ENCODE measurements around a stretch of chr15.

DNA sequence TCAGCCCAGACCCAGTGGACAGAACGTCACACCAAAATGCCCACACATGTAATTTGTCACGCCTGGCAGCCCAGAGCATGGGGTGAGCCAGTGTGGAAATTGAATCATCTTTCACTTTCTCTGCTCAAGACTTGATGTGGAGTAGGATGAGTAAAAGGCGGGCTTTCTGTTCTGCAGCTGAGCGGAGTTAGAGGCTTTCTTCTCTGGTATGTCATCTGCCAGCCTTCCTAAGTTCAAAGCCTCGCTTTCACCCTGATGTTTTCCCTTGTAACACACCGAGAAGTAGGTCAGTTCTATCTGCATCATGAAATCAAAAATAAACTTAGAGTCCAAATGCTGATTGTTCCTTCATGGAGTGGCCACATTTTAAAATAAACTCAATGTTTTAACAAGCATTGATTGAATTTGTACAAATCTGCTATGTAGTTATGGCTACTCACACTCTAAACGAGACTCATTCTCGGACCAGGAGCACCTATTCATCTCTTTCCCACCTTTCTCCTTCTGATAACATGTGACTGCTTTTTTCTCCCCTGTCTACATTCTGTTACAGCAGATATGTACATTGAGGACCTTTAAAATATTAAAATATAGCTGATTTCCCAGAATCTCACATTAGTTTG lies 62.3 kb upstream of the SKOR1 start:
- PRO-cap, 2 experiments = no peak in any of the 2 experiments

DNA sequence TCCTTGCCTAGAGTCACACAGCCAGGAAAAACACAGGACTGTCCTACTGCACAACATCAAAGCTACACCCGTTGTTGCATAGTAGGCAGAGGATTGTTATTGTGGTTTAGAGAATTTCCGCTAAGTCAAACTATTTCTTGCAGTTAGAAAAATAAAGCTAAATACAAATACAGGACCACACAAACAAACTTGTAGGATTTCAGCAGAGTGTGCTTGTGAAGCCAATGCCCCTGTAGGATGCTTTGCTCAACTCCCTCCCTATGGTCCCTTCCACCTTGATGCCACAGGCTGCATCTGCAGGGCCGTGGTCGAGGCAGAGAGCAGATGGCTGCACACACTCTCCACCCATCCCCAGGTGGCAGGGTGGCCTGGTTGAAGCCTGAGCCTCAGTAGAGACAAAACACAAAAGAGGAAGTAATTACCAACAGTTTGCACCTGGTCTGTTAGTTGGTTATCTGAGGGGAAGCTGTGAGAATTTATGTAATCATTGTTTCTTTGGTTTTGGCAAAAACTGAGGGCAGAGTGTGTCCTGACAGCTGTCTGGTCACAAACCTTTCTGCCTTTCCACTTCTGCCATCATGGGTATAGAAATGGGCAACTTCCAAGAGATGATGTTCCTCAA lies 41.0 kb upstream of the SKOR1 start:
- PRO-cap, 2 experiments = no peak in any of the 2 experiments

GRCh38 chr15:67841172-67841397 lies 15.8 kb downstream of the SKOR1 start:
- PRO-cap, 2 experiments = no peak in any of the 2 experiments

GRCh38 chr15:68054682-68055141 lies 597 bp downstream of the PIAS1 start:
- PRO-cap, 2 experiments = no peak in any of the 2 experiments

DNA sequence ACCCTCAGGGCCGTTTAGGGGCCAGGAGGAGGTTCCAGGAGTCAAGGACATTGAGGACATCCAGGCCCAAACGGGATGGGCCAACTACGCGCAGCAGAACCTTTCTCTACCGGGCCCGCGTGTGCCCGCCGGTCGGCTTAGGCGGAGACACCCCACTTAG lies 99 bp upstream of the FEM1B start:
- PRO-cap, 2 experiments = peak in 2 of 2 experiments; most common minus-strand start position 52 of the sequence (in 1)

- PRO-cap, 2 experiments = no peak in any of the 2 experiments
These were observed 1.6 kb downstream of the FEM1B start for GRCh38 chr15:68279107-68279629.

GRCh38 chr15:68291119-68291891 lies 13.8 kb downstream of the FEM1B start:
- PRO-cap, 2 experiments = no peak in any of the 2 experiments

- PRO-cap, 2 experiments = no peak in any of the 2 experiments
These were observed 1.0 kb downstream of the ITGA11 start for GRCh38 chr15:68430787-68431502.

DNA sequence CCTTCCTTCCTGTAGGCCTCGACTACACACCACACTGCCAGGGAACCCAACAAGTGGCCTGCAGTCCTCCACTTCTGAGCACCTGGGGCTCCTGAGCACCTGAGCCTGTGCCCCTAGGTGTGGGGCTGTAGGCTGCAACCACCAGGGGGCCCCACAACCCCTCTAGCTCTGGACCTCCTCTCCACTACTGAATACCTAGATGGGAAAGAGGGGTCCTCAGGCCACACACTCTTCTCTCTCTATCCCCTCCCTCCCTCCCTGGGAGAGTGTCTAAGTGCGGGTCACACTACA lies 37.0 kb downstream of the ANP32A start:
- PRO-cap, 2 experiments = no peak in any of the 2 experiments

- PRO-cap, 2 experiments = peak in 2 of 2 experiments; most common plus-strand start chr15:68821090 (in 2); most common minus-strand start chr15:68821224 (in 1)
These were observed 437 bp upstream of the ANP32A start for GRCh38 chr15:68820954-68821710.

DNA sequence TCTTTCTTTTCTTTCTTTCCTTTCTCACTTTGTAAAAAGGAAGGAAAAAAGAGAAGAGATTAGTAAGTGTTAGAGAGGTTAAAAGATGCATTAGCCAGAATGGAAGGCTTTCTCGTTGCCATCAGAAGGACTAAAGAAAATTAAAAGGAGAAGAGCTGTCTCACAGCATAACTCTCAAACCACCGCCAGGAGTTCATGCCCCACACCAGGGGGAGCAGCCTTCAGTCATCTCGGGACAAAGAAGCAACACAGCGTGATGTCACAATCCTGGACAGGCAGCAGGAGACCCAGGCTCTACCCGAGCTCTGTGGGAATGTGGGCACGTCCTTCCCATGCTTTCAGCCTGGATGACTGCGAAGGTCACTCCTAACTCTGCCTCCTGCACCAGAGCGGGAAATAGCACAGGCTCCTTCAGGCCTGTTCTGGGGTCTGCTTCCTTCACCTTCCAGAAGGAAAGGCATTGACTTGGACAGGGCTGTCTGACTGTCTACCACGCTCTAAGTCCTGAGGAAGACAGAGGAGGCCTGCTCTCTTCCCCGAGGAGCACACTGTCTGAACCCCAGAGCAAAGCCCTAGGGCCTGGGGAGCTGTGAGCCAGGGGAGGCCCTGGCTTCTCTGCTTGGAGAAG lies 31.3 kb downstream of the NOX5 start:
- PRO-cap, 2 experiments = no peak in any of the 2 experiments

- PRO-cap, 2 experiments = no peak in any of the 2 experiments
These were observed 45.4 kb downstream of the NOX5 start for GRCh38 chr15:69059908-69060287.

- PRO-cap, 2 experiments = no peak in any of the 2 experiments
These were observed 66.4 kb downstream of the NOX5 start for GRCh38 chr15:69080467-69081705.

DNA sequence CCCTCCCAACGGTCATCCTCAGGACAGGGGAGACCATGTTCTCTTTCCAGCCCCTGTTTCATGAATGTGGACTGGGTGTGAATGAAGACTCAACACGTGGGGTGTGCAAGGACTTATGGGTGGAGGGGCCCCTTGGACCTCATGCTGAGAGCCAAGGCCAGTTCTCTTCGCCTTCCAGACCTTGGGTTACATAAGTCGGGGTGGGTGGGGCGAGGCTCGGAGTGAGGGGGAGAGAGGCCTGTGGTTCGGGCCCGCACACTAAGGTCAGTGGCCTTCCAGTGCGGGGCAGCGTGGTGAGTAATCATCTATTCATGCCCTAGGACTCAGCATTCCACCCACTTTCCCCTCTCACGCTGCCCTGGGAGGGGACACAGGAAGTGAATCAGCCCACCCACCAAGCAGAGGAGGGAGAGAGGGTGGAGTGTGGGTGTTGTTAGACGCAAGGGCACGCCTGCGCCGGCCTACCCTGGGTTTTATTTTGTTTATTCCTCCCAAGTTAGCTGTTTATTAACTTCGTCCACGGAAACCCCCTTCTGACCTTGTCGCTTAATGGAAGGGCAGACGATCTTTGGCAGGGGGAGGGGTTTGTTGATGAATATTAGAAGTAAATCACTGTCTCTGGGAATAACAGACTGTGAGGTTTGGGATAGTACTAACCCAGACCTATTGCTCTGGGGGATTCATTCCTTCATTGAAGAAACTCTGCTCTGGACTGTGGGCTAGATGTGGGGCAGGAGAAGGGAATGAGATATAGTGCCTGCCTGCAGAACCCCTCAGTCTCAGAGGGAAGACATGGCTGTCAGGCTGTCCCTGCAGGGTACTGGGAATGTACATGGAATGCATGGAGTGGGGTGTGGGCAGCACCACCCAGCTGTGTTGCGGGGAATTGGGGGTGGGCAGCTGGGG lies 6.8 kb downstream of the PAQR5 start:
- PRO-cap, 2 experiments = no peak in any of the 2 experiments

GRCh38 chr15:69454397-69455577 lies 2.2 kb downstream of the RPLP1 start:
- PRO-cap, 2 experiments = no peak in any of the 2 experiments

DNA sequence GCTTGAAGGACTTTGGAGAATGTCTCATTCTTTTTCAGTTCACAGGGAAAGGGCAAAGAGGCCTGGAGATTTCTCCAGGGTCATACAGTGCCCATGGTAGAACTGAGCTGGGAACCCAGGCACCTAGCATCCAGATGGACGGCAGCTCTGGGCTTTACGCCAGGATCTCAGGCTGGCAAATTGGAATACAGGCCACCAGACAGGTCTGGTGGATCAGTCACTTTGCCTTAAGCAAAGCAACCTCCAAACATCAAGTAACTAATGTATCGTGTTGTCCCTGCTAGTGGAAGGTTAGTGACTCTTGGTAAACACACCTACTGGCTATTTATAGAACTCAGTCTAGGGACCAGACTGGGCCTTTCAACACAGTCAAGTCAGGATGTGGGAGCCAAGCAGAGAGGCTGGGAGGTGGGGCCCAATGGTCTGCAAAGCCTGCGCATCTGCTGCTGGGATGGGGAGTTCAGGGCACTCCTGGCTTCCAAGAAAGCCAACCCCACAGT lies 30.1 kb downstream of the RPLP1 start:
- PRO-cap, 2 experiments = no peak in any of the 2 experiments

DNA sequence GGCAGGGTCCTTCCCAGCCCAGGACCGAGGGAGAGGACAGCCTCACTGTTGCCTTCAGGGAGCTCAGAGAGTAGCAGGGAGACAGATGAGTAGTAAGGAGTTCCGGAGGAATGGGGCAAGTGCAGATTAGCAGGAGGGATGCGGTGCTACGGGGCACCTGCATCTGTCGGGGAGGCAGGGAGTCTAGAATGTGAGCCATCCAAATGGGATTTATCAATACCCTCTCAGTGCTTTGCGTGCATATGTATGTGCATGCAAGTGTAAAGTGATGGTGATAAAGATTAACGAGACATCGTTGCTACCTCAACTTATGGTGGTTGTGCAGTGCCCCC lies 35.5 kb downstream of the RPLP1 start:
- PRO-cap, 2 experiments = no peak in any of the 2 experiments

DNA sequence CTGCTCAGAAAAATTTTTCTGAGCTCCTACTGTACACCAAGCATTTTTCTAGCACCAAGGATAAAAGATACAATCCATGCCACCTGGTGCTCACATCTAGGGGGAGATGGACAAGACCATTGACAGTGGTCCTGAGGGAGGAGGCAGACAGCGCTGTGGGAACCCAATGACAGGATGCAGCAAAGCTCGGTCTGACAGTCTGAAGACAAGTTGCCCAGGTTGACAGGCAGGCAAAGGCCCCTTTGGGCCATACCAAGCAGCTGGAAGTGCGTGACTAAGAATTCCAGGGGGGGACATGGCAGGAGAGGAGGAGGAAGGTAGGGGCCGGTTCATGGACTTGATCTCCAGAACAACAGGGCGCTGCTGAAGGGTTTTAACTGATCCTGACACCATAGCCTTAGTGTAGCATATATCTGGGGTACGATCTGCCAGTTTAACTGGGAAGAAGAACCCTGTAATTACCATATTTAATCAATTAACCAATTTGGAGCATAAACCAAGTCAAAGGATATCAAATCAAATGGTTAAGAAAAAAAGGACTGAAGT lies 83.4 kb downstream of the RPLP1 start:
- PRO-cap, 2 experiments = no peak in any of the 2 experiments

DNA sequence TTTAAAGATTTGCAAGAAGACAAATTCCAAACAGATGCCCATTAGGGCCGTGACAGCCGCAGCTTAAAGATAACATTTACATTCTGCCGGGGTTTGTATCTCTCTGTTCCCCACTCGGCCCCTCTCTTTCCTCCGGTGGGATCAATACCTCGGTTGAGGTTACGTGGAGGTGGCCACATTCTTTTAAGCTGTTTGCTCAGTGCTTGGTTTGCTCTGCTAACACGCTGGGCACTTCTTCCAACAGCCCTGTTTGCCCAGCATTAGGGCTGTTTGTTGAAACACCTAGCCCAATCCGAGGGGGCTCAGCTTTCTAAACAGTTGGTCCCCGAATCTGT lies 108.6 kb downstream of the RPLP1 start:
- PRO-cap, 2 experiments = no peak in any of the 2 experiments

DNA sequence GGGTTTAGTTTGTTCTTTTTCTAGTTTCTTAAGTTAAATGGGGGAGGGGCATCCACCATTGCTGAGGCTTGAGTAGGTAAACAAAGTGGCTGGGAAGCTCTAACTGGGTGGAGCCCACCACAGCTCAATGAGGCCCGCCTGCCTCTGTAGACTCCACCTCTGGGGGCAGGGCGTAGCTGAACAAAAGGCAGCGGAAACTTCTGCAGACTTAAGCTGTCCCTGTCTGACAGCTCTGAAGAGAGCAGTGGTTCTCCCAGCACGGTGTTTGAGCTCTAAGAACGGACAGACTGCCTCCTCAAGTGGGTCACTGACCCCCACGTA lies 316.7 kb downstream of the RPLP1 start:
- PRO-cap, 2 experiments = no peak in any of the 2 experiments